Measurements from ENCODE around the genes TBC1D26 and PIGL.

DNA sequence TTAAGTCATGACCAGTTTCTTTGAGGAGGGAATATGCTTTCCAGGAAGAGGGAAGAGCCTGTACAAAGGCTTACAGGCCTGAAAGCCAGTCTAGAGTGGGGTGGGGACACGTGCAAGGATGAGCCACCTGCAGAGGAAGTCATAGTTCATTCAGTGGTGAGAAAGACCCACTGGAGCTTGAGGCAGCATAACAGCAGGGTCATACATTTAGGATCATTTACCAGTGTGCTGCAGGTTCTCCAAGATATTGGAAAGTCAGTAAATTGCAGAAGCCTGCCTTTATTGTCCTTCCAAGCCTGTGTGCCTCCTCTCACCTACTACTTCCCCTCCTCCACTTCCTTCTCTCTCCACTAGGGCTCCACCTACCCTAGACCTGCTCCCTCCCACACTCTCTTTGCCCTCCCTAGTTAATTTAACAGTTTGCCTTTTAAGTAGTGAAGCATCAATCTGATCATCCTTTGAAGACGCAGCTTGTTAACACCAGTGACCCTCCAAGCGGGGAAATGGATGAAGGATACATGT lies 40.2 kb downstream of the CDRT15 start:
- RRBS: no CpG with 5 or more reads among the region's 3 CpGs

DNA sequence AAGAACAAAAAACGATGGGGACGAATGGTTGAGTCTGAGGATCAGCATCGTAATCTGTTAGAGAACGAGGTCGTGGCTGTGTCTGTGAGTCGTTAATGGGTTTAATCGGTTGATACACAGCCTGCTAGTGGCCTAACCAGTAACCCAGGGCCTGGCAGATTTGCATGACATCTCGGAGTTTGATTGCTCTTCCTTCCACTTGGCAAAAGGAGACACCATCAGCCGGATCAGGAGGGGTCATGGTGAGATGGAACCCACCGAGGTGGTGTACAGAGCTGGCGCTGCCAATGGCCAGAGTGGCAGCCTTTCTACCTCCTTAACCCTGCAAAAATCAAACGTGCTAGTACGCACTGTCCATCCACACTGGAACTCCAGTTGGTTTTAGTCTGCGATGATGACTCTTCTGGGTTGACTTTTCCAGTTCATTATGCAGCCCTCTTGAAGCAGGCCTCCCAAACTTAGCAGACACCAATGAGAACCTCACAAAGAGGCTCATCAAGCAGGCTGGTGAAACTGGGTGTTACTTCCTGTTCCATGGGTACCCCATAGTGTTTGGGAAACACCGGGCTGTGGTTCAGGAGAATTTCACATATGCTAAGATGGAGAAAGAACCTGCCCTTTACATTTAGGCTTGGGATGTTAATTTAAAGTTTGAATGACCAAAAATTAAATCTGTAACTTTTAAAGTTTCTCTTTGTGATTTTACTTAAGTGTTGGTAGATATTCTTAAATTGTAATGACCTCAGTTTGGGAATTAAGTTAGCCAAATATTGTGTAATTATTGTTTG lies 4.1 kb downstream of the HS3ST3B1 start:
- RRBS: no CpG with 5 or more reads among the region's 15 CpGs

DNA sequence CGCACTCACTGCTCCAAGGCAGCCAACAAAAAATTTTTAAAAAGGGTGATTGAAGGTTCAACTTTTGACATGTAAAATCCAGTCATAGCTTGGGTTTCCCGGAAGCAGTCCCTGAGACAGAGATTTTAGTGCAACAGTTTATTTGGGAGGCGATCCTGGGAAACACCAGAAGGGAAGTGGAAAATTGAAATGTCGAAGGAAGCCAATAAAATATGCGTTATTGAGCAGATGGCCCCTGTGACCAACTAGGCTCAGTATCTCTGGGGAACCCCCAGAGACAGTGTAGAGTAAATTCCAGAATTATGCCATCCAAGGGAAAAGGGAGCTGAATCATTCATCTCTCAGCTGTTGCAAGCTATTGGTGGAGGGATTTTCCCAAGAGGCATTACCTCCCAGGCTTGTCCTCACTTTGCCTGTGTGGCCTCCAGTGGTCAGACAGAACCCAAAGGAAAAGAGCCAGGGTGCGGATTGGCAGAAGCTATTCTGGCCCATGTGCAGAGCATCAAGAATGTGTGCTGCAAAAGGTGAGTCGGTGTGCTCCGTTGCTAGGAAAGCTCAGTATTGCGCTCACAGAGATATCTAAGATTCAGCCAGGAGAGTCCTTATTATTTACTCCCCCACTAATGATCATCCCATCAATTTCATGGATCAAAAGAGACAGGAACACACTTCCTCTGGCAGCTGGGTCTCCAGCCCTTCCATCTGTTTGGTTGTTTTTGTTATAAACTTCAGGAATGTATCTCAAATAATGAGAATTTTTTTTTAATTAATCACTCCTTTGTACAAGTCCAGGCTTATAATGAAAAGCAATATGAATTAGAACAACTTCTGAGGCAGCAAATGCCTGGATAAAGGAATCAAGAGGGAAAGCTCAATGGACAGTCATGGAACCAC lies 73.1 kb downstream of the HS3ST3B1 start:
- RRBS: no CpG with 5 or more reads among the region's 9 CpGs

DNA sequence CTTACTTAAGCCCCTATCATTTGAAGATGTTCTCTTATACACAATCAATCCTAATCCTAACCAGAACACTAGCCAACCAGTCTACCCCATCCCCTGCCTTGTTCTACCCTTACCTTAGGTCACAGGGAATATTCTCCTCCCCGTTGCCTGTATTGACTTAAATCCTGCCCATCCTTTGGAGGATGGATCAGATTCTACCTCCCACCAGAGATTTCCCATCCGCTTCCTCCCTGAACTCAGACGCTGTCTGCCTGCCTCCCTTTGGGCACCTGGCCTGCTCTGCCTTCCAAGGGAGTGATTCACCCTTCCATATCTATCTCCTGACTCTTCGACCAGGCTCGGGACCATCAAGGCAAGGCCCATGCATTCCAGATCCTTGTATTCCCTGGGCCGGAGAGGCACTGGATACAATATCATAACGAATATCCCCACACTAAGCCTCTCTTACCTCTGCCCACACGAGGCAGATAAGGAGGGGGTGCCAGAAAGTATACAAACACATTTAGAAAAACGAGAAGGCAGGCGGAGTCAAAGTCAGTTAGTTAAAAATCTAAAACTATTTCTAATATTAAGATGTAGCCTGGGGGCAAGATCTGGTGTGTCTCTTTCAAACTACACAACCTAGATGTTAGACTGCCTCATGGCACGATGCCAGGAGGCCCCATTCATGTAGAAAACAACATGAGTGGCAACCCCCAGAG lies 9.4 kb downstream of the PMP22 start:
- RRBS: no CpG with 5 or more reads among the region's 11 CpGs

- RRBS: no CpG with 5 or more reads among the region's 63 CpGs
These were observed 4.6 kb downstream of the PMP22 start for GRCh38 chr17:15260272-15261125.

GRCh38 chr17:15350783-15351188 lies 9.4 kb upstream of the TEKT3 start:
- RRBS: no CpG with 5 or more reads among the region's 3 CpGs

DNA sequence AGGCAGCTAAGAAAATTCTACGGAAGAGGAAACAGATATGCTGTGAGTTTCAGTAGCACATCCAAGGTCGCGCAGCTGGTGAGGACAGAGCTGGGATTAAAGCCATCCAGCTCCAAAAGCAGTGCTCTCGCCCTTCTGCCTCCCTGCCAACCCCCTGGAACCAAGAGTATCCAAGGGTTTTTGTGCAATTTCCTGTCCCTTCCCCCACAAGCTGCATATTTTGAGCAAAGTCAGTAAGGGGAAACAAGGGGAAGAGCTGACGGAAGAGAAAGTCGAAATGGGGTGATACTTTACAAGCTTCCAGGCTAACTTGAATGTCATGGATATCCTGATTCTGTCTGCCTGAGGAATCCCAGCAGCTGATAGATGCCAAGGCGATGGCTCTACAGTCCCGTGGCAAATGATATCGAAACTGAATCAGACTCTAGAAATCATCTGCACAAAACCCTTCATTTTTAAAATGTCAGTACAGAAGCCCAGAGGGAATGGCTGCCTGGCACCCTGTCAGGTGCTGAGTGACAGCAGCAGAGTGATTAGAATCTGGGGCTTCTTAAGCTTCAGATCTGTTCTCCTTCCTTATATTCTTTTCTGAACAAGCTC lies 42.8 kb upstream of the TEKT3 start:
- RRBS: no CpG with 5 or more reads among the region's 9 CpGs

- RRBS: no CpG with 5 or more reads among the region's 9 CpGs
These were observed 62.8 kb downstream of the CDRT4 start for GRCh38 chr17:15404659-15405030.

DNA sequence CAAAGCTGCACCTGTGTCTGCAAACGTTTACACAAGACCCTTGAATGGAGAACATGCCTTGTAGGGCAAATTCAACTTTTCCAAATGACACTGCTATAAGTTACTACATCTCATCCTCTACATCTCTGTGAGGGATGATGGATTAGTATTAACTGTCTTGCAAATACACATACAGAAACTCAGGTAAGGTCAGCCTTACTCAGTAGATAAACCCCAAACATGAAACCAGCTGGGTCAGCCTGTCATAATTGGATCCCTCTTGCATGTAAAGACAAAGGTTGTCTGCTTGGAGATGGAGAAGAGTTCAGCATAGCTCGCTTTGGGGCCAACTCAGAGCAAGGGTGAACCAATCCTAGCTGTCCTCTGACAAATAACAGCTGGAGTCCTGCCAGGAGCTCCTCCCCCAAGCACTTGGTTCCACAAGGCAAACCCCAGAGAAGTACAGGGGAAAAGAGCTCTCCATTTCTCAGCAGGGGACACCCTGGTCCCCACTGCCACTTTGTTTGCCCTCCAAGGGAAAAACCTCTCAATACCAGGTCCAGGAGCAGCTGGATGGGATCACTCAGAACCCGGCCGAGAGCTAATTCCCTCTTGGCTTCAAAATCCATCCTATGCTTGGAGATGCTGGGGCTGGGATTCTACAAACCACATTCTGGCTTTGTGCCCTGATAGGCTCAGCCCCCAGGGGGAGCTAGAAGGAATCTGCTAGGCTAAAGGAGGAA lies 31.0 kb downstream of the CDRT4 start:
- RRBS: no CpG with 5 or more reads among the region's 4 CpGs

DNA sequence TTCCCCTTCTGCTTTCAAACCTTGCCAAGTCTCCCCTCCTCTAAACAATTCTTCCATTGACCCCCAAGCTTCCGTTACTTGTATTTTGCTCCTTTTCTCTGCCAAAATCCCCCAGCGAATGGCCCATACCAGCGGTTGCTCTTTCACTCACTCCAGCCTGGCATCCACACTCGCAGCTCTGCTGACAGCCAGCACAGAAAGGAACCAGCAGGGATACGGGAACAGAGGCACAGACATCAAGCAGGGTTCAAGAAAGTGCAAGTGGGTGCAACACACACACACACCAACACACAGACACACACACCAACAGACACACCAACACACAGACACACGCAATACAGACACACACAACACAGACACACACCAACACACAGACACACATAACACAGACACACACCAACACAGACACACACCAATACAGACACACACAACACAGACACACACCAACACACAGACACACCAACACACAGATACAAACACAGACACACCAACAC lies 2.7 kb downstream of the CDRT4 start:
- RRBS: no CpG with 5 or more reads among the region's 6 CpGs

DNA sequence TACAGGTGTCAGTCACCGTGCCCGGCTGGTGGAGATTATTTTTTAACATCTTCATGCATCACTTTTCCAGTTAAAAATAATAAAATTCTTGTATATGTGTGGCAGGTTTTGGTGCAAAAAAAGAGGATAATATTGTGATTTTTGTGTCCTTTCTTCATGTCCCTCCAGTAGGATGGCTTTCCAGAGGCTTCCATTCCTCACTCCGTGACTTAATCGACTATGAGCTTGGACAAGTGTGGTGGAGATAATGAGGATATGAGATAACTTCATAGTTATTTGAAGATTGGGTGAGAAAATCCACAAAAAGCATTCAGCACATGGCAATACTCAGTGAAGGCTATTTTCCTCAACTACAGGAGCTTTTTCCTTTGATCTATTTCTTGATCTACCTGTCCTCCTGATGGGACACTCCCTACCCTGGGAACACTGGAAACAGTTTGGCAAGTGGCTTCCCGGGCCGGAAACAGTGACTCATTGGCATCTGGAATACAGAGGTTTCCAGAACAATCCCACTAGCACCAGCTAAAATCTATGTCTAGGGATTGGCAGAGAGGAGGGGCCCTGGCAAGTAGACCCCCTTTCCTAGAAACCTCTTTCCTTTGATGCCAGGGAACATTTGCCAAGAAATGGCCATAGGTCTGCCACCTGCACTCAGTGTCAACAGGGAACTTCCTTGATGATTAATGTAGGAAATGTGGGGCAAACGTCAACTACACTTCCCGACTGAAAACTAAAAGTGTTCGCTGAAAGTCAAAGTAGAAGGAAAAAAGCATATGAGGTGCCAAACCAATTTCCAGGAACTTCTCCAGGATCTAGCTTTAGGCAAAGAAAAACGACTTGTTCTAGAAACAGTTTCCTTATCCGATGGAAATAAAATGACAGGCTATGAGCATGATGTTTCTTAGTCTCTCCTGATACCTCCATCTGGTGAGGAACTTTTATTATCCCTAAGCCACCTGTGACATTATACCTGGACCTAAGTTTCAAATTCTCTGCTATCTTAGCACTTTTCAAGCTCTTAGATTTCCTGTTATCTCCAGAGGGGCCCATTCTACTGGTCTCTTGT lies 30.4 kb upstream of the FBXW10B start:
- RRBS: no CpG with 5 or more reads among the region's 11 CpGs

DNA sequence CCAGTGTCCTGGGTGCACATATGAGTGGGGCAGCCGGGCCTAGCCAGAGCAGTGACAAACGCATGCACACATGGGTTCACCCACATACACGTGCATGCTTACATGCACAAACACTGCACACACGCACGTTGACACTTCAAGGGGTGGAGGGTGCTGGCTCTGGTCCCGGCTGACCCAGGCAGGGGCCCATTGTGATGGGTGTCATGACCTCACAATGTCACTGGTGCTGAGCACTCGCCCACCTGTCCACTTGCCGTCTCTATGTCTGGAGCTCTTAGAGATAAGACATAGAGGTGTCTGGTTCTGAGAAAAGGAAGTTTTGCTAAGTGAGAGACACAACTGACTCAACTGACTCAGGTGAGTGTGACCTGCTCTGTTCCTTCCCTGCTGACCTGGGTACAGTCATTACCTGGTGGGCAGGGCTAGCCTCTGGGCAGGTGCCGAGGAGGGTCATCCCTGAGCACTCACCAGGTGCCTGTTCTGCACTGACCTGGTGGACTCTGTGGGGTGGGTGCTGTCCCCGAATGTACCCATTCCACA lies at the start of gene TBC1D26:
TSS of gene TBC1D26 (plus strand) at position 256 of the 540 bp plus-strand sequence.
- RRBS: no CpG with 5 or more reads among the region's 10 CpGs

DNA sequence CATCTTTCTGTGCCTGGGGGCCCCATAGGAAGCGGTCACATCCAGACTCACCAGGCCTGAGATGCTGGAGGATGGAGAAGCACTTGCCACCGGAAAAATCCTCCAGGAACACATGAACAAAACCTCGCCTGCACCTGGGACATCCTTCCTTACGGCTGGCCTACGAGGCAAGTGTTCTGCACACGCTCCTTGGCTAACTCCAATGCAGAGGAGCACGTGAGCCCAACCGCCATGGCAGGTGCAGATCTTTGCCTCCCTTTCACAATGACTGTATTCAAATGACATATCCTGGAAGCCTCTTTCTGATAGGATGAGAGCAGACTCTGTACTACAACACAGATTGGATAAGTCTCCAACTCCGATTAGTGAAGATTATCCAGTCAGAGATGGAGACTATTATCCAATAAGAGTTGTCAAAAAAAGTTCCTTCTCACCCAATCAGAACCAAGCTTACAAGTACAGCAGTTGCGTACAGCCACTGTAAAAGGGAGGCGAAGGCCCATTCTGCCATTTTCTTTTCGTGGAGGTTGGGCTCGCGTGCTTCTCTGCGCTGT lies 85.5 kb downstream of the TBC1D26 start:
- RRBS: no CpG with 5 or more reads among the region's 15 CpGs

- RRBS: no CpG with 5 or more reads among the region's 22 CpGs
These were observed 77.7 kb upstream of the ADORA2B start for GRCh38 chr17:15867258-15867611.

- RRBS: no CpG with 5 or more reads among the region's 3 CpGs
These were observed 31.2 kb upstream of the ADORA2B start for GRCh38 chr17:15913769-15914147.

DNA sequence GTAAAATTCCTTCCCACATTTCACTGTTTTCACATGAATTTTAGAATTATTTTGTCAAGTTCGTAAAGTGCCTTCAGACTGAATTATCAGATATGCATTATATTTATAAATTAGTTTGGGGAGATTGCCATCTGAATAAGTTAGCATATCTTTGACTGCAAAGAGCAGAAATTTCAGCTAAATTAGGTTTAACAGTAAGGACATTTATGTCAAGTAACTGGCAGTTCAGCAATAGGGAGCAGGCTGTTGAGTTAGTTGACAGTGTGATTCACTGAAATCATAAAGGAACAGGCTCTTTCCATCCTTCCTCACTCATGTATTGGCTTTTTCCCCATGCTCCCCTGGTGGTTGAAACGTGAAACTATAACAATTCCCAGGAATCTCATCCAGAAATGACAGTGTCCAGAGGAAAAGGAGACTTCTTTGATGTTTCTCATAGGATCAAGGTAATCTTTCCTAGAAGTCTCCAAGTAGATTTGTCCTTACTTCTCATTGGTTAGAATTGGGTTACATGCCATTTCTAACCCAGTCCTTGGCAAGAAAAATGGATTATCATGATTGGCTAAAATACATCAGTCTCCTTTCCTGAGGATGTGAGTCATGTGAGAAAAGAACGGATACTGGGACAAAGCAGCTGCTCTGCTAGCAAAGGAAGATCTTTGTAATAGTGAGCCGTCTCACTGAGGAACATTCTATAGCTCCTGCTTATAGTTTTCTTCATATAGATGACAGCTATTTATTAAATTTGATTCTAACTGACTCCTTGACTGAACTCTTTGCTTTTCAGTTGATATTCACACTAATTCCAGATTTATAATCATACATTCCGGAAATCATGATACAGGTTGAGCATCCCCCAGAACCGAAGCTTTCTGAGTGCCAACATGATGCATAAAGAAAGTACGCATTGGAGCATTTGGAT lies 14.4 kb downstream of the TTC19 start:
- RRBS: no CpG with 5 or more reads among the region's 7 CpGs

- RRBS: no CpG with 5 or more reads among the region's 1 CpG
These were observed 41.0 kb downstream of the TTC19 start for GRCh38 chr17:16040701-16040937.

DNA sequence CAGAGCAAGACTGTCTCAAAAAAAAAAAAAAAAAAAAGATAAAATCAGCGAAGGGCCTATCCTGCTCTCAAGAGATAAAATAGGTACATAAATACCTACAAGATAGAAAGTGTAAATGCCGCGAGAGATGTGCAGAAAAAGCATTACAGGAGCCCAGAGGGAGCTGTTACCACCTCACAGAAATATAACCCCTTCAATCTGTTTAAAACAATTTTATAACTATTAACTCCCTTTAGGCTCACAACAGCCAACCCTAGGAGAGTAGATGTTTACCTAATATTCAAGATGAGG lies 1.9 kb downstream of the NCOR1 start:
- RRBS: no CpG with 5 or more reads among the region's 3 CpGs

- RRBS: 7% methylated on average over 4 of the region's 44 CpGs
These were observed at the start of gene PIGL for GRCh38 chr17:16216764-16217878. PIGL (plus strand) TSS chr17:16217210.

DNA sequence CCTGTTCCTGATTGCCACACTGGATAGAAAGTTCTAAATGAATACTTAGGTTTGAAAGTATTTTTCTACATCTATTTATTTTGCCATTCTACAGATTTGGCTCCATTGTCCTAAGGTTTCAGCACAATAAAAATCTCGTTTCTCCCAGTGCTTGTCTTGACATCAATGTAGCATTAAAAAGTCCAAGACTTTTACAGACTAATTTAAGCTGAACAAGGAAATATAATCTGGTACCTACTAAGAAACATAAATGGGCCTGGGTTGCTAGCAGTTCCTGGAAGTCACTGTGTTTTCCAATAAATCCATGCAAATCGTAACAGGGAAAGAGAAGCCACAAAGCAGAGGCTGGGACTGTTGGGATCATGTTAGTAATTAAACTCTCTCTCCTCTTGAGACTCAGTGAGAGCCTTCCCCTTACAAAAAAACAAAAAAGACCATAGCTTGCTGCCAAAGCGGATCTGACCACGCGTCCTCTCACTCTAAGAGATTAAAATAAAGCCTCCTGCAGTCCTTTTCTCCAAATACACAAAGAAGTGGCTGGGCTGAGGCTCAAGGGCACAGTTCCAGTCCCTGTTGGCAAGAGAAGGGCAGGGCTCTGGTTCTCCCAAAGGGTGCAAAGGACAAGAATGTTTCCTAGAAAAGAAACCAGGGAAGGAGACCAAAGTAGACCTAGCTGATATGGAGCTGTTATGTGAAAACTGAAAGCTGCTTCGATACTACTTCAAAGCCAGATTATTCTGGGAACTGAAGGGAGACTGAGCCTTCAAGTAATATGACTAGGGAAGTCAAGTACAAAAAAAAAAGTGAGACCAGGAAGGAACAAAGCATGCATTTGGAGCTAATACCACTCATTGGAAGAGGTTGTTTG lies 38.5 kb downstream of the PIGL start:
- RRBS: no CpG with 5 or more reads among the region's 6 CpGs